AG09309 (cell line): Measurements from ENCODE around the gene KIAA1614.

DNA sequence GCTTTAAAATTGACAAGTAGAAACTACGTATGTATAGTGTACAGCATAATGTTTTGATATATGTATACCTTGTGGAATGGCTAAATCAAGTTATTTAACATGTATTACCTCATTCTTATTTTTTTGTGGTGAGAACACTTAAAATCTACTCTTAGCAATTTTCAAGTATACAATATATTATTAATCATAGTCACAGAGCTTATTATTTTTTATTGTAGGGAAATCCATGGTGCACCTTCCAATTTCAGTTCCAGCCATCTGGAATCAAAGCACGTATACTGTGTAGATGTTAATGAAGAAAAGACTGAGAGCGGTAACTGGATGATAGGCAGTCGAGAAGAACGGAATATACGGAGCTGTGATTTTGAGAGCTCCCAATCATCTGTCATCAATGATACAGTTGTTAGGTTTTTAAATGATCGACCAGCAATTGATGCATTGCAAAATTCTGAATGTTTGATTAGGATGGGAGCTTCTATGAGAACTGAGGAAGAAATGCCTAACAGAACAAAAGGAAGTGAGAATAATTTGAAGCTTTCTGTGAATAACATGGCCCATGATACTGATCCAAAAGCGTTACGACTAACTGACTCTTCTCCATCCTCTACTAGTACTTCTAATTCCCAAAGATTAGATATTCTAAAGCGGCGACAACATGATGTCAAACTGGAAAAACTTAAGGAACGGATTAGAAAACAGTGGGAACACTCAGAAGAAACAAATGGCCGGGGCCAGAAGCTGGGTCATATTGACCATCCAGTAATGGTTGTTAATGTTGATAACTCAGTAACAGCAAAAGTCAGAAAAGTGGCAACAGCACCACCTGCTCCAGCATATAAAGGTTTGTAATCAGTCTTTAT, 42.0 kb downstream of the CEP350 start:
- RRBS = no CpG with 5 or more reads among the region's 13 CpGs

- RRBS = no CpG with 5 or more reads among the region's 3 CpGs
Measured at GRCh38 chr1:180002896-180003654, 48.5 kb downstream of the CEP350 start.

GRCh38 chr1:180020048-180021095, 65.8 kb downstream of the CEP350 start:
- RRBS = no CpG with 5 or more reads among the region's 2 CpGs

- RRBS = 100% methylated on average over 2 of the region's 6 CpGs
Measured at GRCh38 chr1:180157329-180158102, 2.8 kb downstream of the QSOX1 start.

DNA sequence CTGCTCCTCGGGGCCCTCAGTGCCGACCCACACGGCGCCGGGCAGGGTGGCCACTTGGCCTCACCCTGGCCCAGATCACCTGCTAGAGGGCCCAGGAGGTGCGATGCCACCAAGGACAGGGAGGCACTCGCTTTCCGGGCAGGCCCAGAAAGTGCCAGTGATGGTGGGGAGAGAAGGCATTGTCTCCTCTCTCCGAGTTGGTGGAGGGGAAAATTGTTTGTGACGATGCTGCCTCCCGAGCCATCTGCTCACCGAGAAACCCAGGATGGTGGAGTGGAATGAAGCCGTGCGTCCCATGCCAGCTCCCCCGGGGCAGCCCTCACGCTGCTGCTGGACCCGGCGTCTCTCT, 28.2 kb downstream of the QSOX1 start:
- RRBS = 80% methylated on average over 4 of the region's 18 CpGs

DNA sequence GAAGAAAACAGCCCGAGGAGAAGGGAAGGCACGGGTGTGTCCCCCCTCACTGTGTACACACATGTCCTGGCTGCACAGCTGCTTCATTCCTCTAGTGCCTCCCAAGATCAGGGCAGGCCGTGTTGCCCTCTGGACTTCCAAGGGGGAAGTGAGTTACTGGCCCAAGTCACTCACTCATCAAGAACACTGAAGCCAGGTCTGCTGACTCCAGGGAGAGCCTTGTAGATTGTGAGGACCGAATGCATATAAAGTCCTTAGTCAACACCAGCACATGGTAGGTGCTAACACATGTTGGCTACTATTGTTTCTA, 39.8 kb downstream of the LHX4 start:
- RRBS = no CpG with 5 or more reads among the region's 4 CpGs

GRCh38 chr1:180502771-180503319, 468 bp upstream of the ACBD6 start:
- RRBS = 2% methylated on average over 3 of the region's 37 CpGs

- RRBS = no CpG with 5 or more reads among the region's 8 CpGs
Measured at GRCh38 chr1:180522076-180522512, 19.7 kb upstream of the ACBD6 start.

DNA sequence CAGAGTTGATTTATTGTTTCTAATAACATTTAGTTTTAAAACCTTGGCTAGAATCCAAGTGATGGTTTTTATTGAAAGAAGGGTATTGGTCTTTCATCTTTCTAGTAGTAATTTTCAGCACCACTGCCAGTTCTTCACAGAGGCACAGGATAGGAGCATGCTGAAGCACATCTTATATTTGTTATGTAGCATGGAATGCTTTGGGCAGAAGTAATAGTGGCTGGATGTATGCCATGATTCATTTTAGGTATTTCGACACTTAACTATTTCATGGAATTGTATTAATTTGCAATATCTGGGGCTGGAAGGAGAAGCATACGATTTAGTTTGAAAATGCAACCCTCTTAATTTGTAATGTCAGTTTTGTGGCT, 1.9 kb downstream of the XPR1 start:
- RRBS = no CpG with 5 or more reads among the region's 2 CpGs

DNA sequence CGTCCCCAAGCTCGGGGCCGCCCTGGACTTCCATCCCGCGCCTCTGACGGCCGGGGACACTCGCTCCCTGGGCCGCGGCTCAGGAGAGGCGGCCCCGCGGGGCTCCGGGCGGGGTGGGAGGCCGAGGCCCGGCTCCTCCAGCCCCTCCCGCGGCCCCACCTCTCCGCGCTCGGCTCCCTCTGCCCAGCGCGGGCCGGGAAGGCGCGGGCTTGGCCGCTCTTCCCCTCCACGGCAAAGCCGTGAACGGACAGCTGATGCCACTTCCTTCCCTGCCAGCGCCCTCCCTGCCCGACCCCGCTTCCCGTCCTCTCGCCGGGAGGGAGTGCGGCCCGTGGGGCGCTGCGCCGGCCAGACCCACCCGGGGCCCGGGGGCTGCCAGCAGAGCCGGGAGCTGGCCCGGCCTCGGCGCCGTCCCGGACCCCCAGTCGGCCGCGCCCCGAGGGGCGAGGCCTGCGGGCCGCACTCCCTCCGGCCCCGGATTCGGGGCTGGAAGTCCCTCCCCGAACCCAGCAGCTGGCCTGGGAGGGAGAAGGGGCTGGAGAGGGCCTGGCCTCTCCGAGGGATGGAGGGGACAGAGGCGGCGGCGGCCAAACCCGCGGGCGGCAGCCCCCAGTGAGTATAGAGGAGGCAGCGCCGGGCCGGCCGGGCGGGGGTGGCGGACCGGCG, at the start of gene KIAA1614:
TSS of gene KIAA1614 (plus strand) at position 216 of the 666 bp plus-strand sequence.
- RRBS = 2% methylated on average over 28 of the region's 76 CpGs

- RRBS = 75% methylated on average over 2 of the region's 16 CpGs
Measured at GRCh38 chr1:180922949-180923912, 10.5 kb downstream of the KIAA1614 start.

DNA sequence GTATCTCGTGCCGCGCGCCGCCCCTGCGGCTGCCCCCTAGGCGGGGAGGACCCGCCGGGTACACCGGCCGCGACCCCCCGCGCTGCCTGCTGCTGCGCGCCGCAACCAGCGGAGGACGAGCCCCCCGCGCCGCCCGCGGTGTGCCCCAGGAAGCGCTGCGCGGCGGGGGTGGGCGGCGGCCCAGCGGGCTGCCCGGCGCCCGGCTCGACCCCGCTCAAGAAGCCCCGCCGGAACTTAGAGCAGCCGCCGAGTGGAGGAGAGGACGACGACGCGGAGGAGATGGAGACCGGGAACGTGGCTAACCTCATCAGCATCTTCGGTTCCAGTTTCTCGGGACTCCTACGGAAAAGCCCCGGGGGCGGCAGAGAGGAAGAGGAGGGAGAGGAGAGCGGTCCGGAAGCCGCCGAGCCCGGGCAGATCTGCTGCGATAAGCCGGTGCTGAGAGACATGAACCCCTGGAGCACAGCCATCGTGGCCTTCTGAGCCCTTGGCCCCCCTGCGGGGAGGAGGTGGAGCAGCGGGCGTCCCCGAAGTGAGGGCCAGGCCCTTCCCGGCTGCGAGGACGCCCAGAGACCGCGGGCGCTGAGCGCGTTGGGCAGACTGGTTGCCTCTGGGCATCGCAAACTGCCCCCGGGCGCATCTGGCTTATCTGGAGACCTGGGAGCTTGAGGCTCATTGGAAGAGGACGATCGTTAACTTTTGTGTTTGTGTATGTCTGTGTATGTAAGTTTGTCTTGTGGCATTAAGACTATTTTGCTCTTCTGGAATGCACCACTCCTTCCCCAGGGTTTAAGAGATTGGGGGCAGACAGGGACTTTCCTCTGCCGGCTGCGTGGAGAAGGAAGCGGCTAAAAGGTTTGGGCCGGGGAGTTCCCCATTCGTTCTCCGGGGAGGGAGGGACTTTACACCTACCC, 1.2 kb downstream of the IER5 start:
- RRBS = 2% methylated on average over 22 of the region's 82 CpGs

DNA sequence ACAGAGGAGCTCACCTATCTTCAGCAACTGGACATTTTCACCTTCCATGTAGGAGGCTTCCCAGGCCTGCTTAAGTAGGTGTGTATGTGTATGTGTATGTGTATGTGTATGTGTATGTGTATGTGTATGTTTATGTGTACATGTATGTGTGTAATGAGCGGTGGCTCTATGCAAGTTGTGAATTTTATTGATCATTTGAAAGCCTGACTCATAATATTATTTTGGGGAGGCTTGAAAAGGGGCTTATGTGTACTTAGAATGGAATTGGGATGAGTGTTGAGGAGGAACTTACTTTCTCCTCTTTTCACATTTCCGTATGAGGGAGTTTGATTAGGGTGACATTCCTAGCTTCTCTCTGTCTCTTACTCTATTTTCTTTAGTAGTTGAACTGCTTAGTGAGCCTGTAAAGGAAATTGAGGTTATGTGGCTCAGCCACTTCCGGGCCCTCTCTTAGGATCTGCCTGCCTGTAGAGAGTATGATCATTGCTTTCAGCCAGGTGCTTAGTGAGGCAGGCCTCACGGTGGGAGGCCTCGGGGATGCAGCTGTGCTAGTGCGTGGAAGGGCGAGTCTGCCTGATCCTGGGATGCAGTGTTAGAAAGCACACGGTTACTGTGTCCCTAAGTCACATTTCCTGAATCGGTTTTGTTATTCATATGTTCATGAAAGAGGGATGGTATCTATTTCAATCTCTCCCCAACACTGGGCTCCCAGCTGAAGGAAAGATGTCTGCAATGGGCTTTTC, 61.0 kb downstream of the IER5 start:
- RRBS = no CpG with 5 or more reads among the region's 9 CpGs

DNA sequence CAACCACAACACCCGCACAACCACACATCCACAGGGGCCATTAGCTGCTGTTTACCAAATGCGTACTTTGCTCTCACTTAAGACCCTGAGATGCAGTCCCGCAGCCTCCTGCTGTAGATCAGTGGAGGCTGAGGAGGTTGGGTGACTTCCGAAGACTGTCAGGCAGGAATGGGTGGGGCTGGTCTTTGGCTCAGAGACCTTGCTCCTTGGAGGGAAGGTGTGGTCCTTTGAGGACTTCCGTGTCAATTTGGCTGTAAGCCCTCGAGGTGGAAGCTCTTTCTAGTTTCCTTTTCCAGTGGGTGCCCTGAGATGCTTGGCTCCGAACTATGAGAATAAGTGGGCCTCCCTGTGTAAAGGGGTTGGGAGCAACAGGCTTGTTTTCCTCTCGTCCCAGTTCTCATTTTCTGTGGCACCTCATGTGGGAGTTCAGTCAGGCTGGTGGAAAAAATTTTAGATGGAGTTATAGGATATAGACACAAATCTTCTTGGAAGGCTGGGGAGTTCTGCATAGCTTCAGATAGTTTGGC, 71.4 kb downstream of the IER5 start:
- RRBS = no CpG with 5 or more reads among the region's 8 CpGs

DNA sequence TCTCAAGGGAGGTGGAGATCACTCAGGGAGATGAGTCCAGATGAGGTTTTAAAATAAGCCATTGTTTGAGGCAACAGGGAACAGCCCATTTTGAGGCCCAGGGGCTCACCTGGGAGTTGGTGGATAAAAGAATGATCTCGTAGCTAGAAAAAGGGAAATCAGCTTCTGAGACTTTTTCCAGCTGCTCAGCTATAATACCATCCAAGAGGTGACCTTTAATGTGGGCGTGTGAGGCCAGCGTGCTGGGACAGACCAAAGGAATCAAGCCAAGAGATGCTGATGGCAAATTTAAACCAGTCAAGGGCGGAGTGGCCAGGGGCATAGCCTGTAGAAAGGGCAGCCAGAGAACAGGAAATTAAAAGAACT, 132.5 kb downstream of the IER5 start:
- RRBS = no CpG with 5 or more reads among the region's 4 CpGs

DNA sequence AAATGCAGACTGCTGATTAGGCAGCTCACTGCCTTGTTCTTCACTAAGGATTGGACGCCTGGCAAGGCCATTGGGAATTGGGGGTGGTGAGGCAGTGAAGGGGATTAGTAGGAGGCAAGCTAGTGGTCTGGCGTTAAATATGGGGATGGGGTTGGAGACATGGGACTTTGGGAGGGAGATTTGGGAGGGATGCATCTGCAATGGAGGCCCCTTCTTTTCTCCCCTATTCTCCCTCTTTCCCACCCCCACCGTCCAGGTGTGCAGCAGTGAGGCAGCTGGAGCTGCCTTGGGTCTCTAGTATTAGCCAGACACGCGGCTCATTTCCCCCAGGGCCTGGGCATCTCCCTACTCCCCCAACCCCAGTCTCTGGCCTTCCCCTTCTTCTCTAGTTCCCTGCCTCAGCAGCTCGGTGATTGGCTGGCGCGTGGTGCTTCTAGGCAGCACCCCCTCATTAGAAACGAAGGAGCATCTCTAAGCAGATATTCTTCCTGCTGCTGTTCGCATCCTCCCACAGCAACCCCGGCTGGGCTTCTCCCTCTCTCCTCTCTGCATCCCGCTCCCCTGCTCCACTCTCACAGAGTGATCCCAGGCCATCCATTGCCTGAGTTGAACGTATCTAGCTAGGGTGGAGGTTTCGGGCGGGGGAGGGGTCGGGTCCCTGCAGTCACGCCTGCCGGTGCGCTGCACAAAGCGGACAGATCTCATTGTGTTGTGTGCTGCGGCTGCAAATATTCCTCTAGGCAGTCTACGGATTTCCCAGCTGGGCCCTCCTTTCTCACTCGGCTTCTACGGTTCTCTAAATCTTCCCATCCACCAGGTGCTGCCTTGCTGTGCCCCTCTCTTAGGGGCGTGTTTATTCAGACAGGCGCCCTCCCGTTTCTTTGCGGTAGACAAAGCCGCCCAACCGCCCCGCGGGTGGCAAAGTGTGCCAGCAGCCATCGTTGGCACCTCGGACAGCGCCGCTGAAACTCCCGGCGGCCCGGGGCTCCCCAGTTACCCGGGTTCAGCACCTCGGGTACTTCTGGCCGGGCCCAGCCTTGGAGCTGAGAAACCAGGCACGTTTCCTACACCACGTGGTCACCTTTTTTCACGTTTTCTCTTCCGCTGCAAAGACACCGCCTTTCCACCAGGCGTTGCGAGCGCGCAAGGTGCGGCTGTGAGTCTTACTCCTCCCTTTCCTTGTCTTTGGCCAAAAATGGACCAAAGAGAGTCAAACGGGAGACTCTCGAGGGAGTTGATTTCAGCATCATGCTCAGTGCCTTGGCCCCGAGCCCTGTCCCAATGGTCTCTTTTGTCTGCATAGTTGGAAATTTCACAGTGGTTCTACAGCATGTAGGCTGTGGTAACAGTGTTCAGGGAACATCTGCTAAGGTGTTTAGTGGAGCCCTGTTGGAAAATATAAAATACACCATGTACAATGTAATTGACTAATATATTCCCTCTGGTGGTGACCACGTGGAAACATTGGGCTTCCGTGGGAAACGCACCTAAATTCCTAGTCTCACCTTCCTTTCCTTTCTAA, 2.2 kb downstream of the CACNA1E start:
- RRBS = no CpG with 5 or more reads among the region's 58 CpGs

GRCh38 chr1:182088026-182088755, 26.7 kb upstream of the ZNF648 start:
- RRBS = no CpG with 5 or more reads among the region's 15 CpGs

DNA sequence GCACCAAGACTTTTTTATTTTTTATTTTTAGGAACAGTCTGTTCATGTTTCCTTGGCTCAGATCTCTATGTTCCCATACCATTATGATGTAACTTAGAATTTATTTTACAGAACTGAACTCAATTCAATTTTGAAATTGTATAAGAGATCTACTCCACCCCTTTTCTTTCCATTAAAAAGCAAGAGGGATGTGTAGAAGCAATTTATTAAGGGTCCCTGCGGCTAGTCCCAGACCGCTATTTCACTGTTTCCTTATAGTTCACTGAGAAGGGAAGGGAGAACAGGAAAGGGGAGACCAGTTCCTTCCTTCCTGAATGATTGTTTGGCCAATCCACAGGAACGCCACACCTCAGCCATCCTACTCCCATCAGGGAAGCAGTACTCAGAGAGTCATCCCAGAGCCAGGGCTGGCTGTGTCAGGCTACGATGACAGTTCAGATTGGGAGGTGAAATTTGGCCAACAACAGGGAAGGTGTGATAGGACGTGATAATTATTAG, 112.6 kb upstream of the ZNF648 start:
- RRBS = no CpG with 5 or more reads among the region's 5 CpGs

GRCh38 chr1:182244204-182244852, 147.3 kb downstream of the GLUL start:
- RRBS = no CpG with 5 or more reads among the region's 2 CpGs